Foreskin keratinocyte (primary cell): ENCODE measurements around a stretch of chr3.

DNA sequence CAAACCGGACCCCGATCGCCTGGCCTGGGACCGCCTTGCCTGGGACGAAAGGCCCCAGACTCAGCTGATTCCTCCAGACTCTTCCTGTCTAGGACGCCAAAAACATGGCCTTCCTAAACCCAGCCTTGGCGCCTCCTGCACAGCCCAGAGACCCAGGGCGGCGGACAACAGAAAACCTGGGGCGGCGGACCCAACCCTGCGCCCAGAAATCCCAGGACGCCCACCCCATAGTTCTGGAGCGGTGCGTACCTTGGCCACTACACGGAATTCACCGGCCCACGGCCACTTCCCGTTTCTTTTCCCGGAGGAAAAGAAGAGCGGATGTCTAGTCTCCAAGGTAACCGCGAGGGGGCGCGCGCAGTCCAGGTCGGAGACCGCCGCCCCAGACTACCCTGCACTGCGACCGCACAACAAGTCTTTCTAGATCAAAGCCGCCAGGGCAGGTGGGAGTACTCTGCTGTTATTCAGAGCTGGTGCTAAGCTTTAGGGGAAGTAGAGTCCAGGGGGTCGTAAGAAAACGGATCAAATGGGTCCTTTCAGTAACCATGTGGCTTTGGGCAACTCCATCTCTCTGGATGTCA, 4.9 kb upstream of the IL17RD start:
- RAMPAGE, total RNA, result no peak

- RAMPAGE, total RNA, result no peak
Observed at GRCh38 chr3:57245805-57246551, 18.4 kb downstream of the APPL1 start.

- RAMPAGE, total RNA, result no peak
Observed at GRCh38 chr3:57448451-57448793, 95.7 kb downstream of the DNAH12 start.

- RAMPAGE, total RNA, result no peak
Observed at GRCh38 chr3:57747383-57747633, 8.8 kb upstream of the SLMAP start.

DNA sequence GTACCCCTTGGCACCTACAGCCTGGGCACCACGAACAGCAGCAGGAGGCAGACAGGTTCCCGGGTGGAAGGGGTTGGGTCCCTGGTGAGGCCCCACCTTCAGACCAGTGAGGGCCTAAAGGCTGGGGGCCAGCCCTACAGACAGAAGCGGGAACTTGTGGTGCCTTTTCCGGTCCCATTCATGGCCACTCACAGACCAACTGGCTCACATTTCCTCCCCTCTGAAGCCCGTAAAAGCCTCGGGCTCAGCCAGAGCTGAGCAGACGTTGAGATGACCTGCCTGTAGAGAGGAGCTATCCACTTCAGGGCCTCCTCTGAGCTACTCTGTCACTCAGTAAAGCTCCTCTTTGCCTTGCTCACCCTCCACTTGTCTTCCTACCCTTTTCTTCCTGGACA, 53.4 kb downstream of the SLMAP start:
- RAMPAGE, total RNA, result no peak

DNA sequence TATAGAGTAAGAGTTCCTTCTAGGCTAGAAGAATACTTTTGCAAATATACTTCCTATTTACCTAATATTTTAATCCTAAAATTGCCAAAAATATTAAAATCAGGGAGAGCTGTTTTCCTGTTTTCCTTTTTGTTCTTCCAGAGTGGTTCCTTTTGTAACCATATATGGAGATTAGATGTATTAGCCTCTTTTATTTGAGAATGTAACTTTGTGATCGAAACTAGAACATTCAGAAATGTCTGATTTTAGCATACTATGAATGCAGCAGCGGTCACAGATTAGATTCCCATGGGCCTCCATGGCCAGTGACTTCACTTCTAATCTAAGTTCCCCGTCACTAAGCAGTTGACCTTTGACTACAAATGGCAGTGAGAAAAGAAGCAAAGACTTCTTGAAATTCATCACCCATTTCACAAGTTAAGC, 114.7 kb upstream of the FLNB start:
- RAMPAGE, total RNA, result no peak

DNA sequence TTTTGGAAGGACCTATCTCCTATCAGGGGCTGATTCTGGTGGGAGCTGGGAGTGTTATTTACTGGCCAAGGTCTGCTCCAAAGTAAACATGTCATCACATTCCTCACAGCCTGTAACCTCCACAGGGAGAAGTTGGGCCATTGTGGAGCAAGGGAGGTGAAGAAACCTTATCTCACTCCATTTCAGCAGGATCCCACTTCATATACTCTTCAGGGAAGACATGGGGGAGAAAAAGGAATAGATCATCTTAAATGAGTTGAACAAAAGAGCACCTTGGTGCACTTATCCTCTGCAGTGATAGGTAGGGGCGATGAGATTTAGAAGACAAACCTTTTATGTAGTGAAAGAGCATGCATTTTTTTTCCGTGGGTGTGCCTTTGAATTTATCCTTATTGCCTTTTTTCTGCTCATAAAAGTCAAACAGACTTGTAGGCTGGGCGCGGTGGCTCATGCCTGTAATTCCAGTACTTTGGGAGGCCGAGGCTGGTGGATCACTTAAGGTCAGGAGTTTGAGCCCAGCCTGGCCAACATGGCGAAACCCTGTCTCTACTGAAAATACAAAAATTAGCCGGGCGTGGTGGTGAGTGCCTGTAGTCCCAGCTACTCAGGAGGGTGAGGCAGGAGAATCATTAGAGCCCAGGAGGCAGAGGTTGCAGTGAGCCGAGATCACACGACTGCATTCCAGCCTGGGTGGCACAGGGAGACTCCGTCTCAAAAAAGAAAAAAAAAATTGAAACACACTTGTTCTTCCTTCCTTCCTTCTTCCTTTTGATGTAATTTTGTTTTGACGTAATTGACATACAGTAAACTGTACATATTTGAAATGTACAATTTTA, 15.5 kb upstream of the FLNB start:
- RAMPAGE, total RNA, result no peak

DNA sequence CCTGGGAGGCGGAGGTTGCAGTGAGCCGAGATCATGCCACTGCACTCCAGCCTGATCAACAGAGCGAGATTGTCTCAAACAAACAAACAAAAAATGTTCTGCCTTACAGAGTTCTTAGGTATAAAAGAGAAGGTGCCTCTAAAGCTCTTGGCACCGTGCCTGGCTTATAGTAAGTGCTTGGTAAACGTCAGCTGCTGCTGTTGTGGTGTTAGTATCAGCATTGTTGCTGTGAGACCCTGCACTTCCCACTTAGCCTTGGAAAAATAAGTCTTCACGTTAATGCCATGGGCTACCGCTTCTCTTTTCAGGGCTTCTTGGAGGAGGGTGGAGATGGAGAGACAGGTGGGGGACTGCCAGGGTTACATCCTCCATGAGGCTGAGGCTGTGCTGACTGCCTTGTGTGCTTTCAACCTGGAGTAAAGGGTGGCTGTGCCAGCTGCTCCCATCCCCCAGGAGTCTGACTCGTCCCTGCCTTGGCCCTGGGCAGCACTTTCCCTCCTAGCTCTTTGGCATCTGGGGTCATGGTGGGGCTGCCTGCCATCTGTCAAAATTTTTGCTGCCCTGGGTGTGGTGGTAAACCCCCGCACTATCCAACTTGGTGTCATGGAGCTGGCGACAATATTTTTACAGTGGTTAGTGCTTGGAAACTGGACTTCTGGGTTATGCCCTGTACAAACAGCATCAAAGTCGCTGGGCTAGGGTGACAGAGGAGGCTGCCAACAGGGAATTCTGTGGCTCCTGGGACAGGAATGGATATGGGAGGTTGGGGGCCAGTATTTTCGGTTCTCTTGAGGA, 17.8 kb downstream of the FLNB start:
- RAMPAGE, total RNA, result no peak

DNA sequence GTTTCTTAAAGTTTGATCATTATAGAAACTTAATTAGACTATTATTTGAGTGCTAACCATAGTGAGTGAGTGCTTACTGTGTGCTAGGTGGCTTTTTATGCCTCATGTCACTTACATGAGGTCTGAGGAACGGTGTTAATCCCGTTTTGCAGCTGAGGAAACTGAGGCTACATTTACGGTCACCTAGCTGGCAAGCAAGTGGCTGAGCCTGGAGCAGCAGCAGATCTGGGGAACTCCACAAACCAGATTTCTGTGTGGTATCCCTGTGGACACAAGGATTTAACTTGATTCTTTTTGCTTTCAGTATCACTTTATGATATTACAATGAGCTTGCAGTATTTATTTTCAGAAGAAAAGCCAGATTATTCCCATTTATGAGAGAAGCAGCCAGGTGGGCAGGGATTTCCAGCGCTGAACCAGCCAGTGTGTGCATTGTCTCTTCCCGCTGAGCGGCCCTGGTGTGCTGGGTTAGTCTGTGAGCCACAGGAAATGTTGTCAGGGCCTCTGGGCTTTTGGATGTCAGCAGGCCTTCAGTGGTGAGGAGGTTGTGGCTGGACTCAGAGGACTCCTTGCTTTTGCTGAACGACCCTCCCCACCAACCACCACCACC, 32.8 kb downstream of the FLNB start:
- RAMPAGE, total RNA, result no peak

DNA sequence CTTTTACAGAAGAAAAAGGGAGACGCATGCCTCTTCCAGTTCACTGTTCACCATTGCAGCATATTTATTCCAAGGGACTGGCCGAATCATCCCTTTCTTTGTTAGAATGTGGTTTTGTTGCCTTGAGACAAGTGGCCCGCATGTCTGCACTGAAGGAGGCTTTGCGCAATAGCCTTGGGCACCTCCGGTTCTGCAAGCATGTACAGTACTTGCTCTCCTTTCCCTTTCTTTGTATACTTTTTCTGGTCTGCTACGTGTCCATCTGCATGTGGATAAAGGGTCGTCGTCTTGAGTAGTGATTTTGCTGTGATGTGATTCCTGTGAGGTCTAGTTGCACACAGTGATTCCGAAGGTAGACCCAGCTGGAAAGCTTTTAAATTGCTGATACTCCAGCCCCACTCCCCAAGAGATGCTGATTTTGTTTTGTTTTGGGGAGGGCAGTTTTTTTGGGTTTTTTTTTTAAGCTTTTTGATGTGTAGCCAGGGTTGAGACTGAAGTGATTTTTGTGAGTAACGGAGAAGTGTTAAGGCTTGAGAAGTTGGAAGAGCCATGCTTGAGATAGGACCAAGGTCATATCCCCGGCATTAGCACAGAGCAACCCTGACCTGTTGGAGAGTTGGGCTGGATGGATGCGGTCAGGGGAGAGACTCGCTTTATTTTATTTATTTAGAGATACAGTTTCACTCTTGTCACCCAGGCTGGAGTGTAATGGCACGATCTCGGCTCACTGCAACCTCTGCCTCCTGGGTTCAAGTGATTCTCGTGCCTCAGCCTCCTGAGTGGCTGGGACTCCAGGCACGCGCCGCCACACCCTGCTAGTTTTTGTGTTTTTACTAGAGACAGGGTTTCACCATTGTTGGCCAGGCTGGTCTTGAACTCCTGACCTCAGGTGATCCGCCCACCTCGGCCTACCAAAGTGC, 43.3 kb downstream of the FLNB start:
- RAMPAGE, total RNA, result no peak

DNA sequence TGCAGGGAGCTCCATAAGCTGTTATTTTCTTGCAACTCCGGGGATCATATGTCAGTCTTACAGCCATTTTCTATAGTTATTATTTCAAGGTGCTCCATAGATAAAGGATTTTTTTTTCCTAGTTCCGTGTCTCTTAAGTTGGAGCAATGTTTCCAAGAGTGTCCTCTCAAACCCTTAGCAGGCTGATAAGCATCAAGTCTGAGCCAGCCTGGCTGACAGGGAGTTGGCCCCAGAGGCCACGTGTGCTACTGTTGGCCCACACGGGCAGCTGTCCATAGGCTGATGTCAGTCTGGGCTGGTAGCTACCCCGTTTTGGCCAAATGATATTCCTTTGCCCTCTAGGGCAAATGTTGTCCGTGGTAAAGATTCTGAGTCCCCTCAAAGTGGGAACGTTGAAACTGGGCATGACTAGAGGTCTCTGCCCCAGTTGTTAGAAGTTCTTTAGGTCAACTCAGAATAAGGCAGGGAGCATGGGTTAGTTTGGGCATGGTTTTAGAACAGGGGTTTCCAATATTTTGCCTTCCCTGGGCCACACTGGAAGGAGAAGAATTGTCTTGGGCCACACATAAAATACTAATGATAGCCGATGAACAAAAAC, 99.4 kb downstream of the FLNB start:
- RAMPAGE, total RNA, result no peak

- RAMPAGE, total RNA, result no peak
Observed at GRCh38 chr3:58189026-58189652, 21.6 kb downstream of the DNASE1L3 start.

DNA sequence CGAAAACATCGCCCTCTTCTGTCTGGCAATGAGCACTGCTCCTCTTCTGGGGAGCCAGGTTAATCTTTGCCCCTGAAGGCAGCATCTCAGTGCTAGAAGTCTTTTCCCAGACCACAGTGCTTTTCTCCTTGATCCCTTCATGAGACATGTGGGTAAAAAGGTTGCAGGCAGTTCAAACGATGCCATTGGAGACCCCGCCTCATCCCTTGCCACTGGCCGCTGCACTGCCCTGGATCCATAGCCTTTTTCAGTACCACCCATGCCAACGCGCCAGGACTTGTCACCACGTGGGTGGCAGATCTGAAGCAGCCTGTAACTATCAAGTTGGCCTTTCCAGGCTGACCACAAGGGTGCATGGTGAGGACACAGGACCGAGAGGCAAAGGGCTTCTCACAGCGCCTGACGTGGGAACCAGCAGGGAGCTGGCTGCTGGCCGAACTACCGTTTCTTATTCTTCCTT, 6.6 kb upstream of the DNASE1L3 start:
- RAMPAGE, total RNA, result no peak

GRCh38 chr3:58238183-58238774, 687 bp downstream of the ABHD6 start:
- RAMPAGE, total RNA, result no peak

GRCh38 chr3:58273888-58274494, 32.1 kb upstream of the RPP14 start:
- RAMPAGE, total RNA, result no peak

DNA sequence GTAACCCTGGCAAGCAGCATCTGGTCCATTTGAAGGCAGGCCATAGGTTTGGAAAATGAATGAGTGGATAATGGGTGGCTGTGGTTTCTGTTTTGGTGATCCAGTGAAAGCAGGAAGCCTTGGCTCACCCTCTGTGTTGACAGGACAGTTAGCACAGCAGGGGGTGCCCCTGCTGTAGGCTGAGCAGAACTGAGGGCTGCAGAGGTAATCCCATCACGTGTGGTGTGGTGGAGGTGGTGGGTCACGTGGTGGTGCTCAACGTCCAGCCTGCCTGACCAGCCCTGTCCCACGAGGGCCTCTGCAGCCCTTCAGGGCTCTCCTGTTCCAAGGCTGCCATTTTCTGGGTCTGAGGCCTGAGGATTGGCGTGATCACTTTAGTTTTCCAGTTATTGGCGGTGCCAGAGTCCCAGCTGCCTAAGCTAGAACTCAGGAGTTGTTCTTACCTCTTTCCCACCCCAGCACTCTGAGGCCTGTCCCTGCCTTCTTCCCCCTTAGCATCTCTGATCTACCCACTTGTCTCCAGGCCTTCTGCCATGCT, 15.9 kb downstream of the ACOX2 start:
- RAMPAGE, total RNA, result no peak

DNA sequence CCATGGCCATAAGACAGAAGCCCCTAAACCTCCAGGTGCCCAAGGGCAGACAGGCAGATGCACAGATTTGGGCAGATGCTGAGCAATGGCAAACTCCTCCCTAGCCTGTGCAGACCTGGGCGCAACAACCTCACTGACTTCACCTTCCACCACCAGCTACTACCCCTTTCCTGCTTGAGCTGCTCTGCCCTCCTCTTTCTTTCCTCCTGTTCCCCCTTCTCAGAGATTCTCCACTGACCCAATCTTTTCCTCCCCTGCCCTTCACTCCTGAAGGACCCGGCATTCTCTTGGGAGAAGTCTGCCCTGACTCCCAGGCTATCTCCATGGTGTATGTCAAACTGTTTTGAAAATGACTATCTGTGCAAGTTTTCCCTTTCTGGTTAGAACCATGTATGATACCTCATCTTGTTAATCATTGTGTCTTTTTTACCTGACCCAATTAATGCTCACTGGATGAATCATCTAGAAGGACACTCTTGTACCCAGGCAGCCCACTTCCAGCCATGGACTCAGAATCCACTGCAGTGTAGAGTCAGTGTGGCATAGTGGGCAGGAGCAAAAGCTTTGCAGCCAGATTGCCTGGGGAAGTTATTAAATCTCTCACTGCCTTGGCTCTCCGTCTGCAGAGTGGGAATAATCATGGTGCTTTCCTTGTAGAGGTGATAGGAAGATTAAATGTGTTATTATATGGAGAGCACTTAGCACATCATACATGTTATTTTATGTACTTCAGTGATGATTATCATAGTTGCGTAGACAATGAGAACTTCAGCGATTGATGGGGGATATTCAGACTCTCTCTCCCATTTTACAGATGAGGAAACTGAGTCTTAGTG, 1.2 kb downstream of the FAM3D start:
- RAMPAGE, total RNA, result no peak

DNA sequence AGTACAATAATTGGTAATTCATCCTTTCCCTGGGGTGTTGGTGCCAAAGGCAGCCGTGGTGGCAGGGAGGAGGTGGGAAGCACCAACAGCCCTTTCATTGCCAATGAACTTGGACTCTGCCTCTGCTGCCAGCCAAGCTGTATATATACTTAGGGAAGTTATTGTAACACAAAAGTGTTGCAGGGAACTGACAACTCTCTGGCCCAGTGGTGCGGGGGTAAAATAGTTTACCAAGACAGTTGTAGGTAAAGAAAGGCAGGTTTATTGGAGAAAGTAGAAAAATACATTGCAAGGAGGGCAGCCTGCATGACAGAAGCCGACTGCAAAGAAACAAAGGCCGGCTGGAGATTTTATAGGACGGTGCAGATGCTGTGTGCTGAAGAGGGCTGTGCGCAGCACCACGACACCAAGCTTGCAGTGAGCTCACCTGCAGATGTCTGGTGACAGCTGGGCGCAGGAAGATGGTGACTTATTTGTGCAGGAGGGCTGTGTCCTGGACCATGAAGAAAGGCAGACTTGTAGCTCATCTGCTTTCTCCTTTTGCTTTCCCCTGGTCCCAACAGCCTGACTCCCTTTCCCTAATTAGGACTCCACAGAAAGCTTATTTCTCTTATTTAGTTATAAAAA, 4.1 kb upstream of the FAM3D start:
- RAMPAGE, total RNA, result no peak

- RAMPAGE, total RNA, result no peak
Observed at GRCh38 chr3:58679910-58680549, 13.5 kb upstream of the FAM3D start.

- RAMPAGE, total RNA, result no peak
Observed at GRCh38 chr3:58899764-58900028, 150.1 kb downstream of the CFAP20DC start.